Colon Carcinoma Metastatic in the Lung (tissue), 2 donors: ENCODE results near the genes LRIG3 and USP15.

- PRO-cap, 2 experiments = no peak in any of the 2 experiments
Observed at GRCh38 chr12:57615574-57616032, 4.4 kb downstream of the ARHGEF25 start.

GRCh38 chr12:57621811-57622010, 10.5 kb downstream of the ARHGEF25 start:
- PRO-cap, 2 experiments = no peak in any of the 2 experiments

DNA sequence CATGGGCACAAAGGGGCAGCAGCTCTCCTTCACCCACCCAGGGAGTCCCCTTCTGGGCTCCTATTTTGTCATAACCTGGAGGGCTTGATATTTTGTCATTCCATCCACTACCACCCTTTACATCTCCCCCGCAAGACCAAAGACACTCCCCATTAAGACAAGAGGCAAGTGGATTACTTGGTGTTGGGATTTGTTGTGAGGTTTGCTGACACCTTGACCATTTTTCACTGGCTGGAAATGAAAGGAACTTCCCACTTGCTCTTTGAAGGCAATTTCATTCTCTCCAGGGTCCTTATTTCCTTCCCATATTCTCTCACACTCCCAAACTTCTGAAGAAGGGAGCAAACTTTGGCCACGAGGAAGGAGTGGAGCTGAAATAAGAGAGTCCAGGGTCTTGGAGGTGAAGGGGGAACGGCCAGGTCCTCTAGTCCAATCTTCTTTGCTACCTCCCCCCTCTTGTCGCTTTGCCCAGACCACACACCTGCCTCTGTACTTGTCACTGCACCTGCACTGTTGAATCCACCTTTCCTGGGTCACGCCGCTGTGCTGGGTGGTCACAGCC, 14.9 kb downstream of the AGAP2 start:
- PRO-cap, 2 experiments = no peak in any of the 2 experiments

DNA sequence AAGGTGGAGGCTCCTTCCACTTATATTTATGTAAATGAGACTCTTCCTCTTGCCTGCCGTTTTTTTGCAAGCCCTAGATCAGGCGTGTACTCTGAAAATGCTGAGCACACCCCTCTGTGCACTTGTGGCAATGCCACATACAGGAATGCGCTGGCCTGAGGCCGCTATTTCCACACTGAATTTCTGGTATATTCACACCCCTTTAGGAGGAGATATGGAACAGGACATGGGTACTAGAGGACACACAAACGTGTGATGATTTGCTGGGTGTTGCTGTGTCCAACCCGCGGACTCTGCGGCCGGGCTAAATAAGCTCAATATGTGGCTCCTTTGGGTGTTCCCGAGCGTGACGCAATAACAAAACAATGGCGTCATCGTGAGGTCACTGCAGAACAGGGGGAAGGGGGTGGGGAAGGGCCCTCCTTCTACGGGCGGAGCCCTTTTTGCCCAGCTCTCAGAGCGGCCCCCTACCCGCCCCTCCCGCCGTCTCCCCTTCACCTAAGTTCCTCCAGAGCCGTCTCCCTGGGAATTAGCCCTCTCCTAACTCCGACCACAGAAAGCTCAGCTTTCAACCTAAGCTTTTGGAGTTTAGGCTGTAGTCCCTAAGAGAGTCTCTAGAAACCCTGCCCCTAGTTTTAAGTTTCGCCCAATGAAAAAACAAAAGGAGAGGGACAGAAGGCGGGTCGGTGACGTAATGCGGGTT, 438 bp upstream of the TSPAN31 start:
- PRO-cap, 2 experiments = peak in 2 of 2 experiments; most common minus-strand start position 575 of the sequence (in 1)

DNA sequence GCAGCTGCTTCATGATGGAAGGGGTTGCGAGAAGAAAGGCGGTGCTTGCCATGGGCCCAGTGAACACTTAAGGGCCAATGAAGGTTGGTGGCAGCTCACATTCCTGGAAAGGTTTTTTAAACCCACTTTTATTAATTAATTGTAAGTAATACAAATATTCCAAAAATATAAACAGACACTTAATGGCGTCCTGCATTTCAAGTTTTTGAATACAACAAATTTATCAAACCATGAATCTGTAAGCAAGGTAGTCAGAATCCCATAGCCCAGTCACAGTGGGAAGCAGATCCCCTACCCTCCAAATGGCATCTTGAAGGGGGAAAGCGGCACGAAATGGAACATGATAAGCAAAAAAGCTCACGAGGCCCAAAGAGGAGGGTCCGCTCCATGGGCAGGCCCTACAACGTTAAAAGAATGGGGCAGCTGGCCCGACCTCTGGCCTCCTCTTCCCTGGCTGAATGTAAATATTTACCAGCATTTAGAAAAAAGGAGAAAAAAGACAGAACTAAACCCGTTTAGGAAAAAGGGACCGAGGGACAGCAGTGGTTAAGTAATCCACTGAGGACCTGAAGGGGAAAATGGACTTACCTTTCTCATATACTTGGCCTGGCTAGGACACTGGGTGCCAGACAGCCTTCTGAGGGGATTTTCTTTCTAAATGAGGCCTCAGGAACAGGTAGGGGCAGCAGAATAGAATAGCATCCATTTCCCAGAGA, 1.5 kb upstream of the AVIL start:
- PRO-cap, 2 experiments = no peak in any of the 2 experiments

- PRO-cap, 2 experiments = peak in 1 of 2 experiments; most common plus-strand start chr12:57864710 (in 1)
Observed at GRCh38 chr12:57864360-57864880, 17.9 kb upstream of the CTDSP2 start.

GRCh38 chr12:57882347-57882896, 35.9 kb upstream of the CTDSP2 start:
- PRO-cap, 2 experiments = no peak in any of the 2 experiments

DNA sequence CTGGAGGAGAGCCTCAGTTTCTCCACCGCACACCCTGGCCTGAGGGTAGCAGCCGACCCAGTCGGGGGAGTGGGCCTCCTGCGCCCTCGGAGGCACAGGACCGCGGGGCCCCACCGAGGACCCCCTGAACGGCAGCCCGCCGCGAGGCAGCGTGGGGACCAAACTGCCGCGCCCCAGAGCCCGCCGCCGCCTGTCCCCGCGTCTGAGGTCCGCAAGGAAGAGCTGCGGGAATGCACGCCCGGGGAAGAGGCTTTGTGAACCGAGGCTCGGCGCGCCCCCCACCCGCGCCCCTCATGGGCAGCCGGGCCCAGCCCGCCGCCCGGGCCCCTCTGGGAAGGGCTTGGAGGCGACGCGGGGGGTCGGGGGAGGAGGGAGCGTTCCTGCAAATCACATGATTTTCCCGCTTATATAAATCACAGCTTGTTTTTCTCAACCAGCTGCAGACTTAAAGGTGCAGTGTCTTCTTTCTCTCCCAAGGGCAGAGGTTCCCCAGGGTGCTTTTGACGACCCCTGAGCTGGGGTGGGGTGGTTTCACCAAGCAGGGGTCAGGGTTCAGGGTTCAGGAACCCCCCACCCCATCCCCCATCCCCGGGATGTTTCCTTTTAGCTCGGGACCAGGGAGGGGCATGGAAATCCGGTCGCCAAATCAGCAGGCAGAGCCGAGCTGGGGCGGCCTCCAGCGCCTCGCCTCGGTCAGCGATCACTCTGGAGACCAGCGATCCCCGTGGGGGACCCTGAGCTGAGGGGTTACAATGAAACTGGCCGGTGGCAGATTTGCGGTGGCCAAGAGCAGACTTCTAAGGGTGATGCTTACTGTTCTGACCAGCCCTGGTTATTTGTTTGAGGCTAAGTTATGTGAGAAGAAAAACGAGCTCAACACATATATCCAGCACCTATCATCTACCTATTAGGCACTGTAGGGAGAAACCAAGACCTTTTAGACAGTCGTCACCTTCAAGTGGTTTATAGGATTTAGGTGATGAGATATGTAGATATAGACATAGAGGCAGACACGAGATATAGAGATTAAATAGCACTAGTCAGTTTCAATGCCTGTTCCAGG, 44.6 kb upstream of the ATP23 start:
- PRO-cap, 2 experiments = peak in 2 of 2 experiments; most common plus-strand start position 436 of the sequence (in 2); most common minus-strand start position 331 of the sequence (in 2)

DNA sequence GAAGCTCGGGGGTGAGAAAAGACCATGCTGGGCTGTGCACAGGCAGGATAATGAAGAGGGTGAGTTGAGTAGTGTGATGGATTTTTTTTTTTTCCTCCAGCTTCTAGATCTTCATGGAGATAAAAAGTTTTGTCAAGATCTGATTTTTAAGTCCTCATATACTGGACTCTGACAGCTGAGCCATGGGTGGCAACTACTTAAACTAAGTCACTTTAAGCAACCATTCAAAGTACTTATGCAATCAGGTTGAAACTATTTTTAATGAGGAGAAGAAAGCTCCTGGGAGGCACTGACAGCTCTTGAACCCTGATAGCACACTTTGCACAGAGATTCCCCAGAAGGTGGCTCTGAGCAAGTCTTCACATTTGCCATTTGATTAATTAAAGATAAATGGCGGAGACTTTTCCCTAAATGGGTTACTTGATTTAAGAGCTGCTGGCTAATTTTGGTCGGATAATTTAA, 329.0 kb downstream of the LRIG3 start:
- PRO-cap, 2 experiments = no peak in any of the 2 experiments

DNA sequence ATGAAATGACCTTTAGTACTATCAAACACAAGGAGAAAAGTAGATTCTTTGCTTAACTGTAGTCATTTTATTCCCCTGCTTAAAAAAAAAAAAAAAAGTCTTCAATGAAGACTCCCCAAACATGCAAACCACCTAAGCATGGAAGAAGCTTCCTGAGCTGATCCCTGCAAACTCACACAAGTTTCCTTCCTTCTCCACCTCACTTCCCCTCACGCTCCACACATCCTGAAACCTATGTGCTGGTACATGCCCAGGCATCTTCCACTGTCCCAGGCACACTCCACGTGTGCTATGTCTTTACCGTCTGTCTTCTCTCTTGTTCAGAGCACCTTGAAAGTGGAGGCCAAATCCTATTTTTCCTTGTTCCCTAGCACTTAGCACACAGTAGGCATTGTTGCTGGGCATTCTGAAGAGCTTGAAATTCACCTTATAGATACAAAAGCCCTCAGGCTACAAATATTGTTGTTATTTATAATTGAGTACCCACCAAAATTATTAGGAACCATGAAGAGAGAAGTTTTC, 13.4 kb downstream of the LRIG3 start:
- PRO-cap, 2 experiments = no peak in any of the 2 experiments

DNA sequence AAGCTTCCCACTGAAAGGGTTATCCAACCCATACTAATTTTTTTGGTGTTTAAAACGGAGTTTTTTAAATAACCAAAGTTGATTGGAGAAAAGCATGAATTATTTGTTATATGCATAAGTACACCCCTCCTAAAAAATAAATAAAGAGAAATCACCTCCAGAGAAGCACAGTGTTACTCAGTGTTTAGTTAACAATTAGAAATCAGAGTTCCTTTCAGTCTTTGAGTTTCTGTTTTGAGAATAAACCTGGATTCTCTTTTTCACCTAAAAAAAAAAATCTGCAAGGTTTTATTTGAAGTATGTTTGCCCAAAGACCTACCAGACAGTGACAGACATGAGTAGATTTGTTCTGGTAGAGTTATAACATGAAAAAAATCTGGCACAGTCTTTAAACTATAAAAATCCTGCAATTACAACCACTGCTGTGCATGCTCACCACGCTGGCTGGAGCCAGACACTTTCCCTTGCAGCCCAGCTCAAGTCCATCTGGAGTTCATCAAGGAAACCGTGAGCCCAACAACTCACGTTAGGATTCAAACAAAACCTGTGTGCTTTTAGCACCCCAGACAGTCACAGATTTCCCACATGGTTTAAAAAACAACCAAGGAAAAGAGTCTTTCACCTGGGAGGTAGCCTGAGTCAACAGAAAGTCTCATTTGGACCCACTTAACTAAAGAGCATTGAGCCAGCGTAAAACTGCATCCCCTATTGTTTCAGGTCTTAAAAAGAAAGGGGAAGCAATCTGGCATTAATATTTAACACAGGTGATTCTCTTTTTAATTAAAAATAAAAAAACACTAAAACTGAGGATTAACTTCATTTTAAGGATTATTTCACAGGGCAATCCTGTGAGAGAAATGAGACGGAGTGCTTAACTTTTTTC, 4.8 kb downstream of the LRIG3 start:
- PRO-cap, 2 experiments = no peak in any of the 2 experiments

DNA sequence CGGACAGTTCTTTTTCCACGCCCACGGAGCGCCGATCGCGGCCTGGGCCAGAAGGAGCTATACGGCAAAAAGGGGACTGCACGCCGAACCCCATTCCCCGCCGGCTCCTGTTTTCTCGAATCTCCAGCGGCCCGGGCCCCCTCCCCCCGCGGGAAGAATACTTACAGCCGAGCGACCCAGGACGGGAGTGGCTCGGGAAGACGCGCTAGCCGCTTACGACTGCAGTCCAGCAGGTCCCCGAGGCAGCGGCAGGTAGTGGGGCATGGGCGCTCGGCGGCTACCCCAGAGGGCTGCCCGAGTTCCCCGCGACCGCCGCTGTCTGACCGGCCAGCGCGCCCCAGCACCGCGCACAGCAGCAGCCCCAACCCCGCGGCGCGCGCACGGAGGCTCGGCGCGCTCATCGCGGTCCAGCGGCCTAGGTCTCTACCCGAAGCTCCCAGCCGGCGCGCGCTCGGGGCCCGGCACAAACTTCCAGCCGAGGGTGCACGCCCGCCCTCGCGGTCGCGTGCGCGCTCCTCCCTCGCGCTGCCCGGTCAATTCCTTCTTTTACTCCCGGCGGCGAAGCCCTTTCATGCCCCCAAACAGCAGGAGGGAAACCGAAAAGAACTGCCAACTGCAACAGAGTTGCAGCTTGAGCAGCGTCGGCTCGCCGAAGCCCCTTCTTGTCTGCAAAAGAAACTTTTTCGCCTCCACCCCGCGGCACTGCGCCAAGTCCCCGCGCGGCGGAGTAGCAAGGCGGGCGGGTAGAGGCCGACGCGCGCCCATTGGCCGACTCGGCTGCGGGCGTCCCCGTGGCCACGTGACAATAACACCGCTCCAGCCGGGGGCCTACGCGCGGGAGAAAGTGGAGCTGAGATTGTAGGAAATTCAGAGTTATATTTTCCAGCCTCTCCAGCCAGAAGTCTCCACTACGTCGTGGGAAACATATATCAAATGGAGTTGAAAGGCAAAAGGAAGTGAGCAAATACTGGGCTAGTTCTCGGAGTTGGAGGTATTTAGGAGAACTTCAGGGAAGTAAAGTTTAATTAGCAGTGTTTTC, at the start of gene LRIG3:
Gene LRIG3, minus strand, starts transcription at position 670 of the 1,039 bp plus-strand sequence.
- PRO-cap, 2 experiments = peak in 2 of 2 experiments; most common plus-strand start position 224 of the sequence (in 2); most common minus-strand start position 244 of the sequence (in 1)

- PRO-cap, 2 experiments = no peak in any of the 2 experiments
Observed at GRCh38 chr12:59005680-59005964, 85.3 kb upstream of the LRIG3 start.

DNA sequence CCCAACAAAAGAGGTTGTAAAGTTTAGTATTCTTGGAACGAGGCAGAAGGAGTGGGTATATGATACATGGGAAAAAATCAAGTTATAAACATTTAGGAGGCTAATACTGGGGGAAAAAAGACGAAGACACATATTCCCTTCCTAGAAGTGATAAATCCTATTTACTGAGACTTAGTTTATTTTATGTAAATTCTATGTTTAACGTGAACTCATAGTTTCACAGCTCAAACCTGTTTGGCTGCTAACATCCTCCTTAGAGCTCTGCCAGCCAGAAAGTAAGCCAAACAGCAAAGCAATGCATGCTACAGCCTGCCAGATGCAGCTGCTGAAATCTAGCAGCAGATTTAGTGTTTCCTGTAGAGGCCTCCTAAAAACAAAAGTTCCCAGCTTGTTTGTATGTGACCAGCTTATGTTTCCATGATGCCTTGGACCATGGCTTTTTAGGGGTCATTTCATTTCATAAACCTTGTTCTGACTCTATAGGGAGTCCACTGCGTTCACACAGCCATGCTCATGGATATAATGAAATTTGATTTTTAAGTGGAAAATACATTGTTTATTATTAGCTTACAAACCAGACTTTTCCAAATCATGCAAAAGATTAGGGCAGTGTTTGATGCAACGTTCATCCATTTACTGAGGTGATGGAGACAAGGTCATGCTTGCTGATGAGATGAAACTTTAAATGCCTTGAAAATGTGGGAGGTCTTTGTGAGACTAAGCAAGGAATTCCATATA, 157.3 kb upstream of the LRIG3 start:
- PRO-cap, 2 experiments = no peak in any of the 2 experiments

DNA sequence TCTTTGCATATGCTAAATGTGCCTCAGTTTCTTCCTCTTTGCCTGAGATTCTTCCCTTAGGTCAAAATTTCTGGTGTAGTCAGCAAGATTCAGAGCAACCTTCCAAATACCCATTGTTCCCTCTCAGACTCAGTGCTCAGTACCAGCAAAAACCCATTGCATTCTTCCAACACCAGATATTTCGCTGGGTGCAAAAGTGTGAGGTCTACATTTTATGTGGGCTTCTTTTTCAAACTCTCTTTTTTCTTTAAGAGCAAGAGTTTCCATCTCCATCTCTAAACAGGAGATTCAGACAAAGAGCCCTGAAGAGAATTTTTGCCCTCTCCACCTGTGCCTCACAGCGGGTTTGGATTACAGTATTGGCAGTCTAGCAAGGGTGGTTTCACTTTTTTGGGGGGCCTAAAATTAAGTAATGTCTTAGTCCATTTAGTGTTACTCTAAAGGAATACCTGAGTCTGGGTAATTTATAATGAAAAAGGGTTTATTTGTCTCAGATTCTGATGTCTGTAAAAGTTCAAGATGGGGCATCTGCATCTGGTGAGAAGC, 10.6 kb upstream of the USP15 start:
- PRO-cap, 2 experiments = no peak in any of the 2 experiments

GRCh38 chr12:62259606-62260575, at the start of gene USP15:
Gene USP15, plus strand, starts transcription at chr12:62260404.
- PRO-cap, 2 experiments = peak in 2 of 2 experiments; most common plus-strand start chr12:62259821 (in 2); most common minus-strand start chr12:62259728 (in 1)

DNA sequence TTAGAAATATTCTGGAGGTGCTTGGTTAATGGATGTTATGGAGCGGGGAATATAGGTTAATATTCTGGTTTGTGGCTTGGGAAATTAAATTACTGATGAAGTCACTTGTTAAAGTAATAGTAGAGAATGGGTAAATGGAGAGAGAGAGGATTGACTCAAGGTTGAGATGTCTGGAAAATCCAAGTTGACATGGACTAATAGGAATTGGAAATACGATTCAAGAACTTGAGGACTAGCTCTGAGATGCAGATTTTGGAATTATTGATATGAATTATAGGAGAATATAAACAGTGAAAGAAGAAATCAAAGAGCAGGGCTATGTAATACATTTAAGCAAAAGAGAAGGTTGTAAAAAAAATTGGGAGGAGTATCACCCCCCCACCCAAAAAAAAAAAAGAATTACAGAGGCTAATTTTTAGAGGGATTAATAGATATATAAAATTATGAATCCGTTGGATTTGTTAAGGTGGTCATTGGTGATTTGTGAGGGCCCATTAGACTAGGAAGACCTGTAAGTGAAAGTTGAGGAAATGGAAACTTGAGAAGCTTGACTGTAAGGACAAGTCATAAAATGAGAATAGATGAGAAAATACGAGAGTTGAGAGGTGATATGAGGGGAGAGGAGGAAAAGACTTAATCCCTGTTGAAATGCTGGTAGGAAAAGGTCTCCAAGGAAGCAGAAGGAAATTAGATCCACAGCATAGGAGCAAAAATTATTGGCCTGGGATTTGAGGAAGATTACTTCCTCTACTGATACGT, 15.0 kb downstream of the USP15 start:
- PRO-cap, 2 experiments = no peak in any of the 2 experiments

DNA sequence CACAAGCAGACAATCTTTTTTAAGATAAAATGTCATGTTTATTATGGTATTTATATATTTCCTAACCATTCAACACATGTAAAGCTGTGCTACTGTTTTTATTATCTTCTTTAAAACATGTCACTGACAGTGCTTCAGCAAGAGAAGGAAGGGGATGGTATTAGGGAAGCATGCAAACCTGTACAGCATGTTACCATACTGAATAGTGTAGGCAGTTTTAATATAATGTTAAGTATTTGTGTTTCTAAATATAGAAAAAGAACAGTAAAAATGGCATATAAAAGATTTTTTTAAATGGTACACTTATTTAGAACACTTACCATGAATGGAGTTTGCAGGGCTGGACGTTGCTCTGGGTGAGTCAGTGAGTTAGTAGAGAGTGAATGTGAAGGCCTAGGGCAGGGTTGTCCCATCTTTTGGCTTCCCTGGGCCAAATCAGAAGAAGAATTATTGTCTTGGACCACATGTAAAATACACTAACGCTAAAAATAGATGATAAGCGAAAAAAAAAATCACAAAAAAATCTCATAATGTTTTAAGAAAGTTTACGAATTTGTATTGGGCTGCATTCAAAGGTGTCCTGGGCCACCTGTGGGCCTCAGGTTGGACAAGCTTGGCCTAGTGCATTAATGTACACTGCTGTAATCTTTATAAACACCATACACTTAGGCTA, 17.1 kb downstream of the USP15 start:
- PRO-cap, 2 experiments = no peak in any of the 2 experiments

DNA sequence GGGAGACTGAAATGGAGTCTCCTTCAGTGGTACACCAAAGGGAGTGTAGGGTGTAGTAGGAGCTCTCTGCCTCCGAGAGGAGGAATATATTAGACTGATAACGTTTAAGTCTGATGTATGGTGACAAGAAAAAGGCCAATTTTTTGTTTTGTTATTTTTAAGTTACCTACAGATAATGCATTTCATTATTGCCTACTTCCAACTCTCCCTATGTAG, 58.6 kb upstream of the MON2 start:
- PRO-cap, 2 experiments = no peak in any of the 2 experiments

GRCh38 chr12:62481634-62482449, 15.2 kb downstream of the MON2 start:
- PRO-cap, 2 experiments = no peak in any of the 2 experiments